Measurements from ENCODE around the genes THEM4, SPRR4 and LELP1.

GRCh38 chr1:151519984-151520701, 9.0 kb downstream of the CGN start:
- PRO-cap = no peak

GRCh38 chr1:151526627-151527207, 13.4 kb upstream of the TUFT1 start:
- PRO-cap = no peak

DNA sequence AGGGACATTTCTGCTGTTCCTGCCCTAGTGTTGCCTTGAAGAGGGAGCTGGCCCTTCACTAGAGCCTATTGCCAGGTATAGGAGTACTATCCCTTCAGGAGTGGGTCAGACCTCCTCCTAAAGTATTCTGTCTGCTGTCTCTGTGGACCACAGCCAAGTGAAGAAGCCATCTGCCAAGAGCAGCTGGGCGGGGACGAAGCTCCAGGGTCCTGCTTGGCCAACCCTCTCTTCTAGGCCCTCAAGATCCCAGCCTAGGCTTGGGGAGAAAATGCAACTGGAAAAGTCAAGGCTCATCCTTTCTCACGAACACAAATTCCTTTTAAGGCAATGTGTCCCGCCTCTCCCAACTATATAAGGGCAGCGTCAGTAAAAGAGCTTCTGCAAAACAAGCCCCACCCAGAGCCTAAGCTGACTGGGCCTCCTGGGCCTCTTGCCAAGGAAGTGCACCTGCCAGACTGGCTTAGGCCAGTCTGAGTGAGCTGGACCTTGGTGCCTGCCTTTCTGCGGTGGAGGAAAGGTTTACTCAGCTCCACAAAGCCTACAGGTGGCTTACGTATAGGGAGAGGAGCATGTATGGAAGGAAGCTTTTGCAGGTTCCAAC, 631 bp upstream of the TUFT1 start:
- PRO-cap = bidirectional peak, plus-strand start at position 468 of the sequence, minus-strand start at position 232 of the sequence

DNA sequence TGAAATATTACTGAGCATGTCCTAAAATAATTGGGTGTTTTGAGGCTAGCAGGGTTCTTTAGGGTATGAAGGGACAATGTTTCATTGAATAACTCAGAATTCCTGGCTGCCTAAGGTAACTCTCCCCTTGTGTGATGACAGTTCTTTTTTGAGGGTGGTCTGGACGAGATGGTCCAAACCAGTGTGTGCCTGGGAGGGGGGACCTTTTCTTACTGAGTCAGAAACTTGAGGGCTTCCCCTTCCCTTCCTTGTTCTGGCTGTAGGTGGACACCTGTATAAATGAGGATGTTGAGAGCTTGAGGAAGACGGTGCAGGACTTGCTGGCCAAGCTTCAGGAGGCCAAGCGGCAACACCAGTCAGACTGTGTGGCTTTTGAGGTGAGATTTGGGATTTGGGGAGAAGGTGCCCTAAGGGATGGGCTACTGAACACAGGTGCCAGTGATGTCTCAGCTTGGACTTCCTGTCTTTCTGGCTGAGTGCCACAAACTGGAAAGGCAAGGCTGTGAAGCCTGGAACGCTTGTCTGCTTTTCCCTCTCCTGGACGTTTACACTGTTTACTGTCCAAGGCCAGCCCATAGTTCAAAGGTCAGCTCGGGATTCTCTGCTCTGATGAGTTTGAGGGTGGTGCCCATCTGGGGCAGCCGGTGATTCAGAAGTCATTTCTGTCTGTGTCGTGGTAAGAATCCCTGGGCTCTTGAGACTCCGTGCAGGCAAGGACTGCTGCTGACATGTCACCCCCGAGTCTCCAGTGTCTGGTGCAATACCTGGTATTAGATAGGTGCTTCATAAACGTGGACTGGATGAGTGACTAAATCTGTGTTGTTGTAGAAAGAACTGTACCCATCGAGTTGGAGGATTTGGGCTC, 29.5 kb downstream of the TUFT1 start:
- PRO-cap = no peak

GRCh38 chr1:151733033-151733674, 11.8 kb downstream of the RIIAD1 start:
- PRO-cap = no peak

DNA sequence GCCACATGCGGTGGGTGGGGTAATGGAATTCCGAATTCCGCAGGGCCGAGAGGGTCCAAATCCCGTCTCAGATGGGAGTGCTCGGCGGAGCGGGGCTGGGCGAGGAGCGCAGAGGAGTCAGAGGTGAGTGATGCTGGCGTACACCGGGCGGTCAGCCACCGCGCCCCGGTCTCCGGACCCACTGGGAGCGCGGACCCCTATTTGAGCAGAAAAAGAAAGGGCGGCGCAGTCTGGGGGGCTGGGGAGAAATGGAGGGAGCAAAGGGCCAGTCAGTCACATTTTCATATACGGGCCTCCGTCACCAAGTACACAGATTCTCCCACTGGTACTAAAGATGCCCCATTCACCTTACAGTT, 659 bp downstream of the C2CD4D start:
- PRO-cap = no peak

DNA sequence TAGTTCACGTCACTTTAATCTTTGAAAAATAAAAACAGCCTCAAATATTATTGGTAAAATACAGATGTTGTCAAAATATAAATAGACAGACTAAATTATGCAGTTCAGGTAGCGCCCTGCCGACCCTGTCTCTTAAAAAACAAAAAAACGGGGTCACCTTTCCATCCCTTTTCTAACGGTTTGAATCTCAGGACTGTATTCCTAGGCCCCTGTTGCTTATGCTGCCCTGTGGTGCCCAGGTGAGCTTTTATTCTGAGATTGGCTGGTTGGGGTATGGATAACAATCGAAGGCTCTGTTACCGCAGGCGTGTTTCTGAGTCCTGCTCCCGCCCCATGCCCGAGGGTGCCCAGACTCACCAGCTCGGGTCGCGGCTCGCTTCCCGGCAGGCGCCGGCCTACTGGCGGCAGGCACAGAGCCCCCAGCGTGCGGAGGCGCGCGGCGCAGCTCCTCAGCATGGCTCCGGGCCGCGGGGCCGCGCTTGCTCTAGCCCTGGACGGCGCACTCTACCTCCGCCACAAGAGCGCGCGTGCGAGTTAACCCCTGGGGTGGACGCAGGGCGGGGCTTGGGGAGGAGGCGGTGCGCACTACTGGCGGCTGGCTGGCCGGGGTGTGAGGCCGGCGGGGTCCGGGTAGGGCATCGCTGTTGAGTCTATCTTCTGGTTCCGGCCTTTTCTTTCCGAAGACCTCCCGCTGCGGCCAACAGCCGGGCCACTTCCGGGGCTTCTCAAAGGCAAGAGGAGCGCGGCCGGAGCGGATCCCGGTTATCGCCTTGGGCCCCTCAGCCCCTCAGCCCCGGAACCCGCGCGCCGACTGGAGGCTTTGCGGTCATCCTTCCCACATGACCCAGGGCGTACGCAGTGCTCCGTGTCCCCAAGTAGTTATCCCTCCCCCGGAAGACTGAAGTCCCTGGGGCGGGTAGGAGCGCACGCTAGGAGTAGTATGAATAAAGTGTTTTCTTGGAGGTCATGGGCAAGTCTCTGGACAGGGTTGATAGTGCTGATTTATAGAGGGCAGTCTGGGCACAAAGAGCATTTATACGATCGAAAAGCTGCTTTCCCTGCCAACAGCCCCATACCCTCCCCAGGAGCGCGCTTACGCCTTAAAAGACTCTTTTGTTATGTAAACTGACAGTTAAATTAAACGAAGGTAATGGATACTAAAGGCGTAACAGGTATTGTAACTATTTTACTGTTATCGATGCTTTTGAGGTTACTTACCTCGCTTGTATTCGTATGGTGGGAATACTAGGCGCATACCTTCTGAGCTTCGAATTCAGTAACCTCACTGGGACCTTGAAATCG, at the start of gene THEM4:
Gene THEM4, minus strand, starts transcription at position 509 of the 1,302 bp plus-strand sequence.
- PRO-cap = bidirectional peak, plus-strand start at position 613 of the sequence, minus-strand start at position 506 of the sequence; bidirectional peak, plus-strand start at position 901 of the sequence, minus-strand start at position 841 of the sequence

DNA sequence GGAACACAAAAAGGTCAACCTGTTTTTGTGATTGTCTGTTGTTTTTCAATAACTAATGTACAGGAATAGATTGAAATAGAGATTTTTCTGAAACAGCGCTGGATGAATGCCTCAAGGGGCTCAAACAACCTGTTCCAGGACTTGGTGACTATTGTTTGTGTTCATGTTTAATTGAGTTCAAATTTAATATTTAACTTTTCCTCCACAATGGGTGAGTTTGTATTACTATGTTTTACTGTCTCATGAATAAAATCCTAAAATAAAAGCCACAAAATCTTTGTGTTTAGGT, 40.0 kb downstream of the S100A10 start:
- PRO-cap = no peak

DNA sequence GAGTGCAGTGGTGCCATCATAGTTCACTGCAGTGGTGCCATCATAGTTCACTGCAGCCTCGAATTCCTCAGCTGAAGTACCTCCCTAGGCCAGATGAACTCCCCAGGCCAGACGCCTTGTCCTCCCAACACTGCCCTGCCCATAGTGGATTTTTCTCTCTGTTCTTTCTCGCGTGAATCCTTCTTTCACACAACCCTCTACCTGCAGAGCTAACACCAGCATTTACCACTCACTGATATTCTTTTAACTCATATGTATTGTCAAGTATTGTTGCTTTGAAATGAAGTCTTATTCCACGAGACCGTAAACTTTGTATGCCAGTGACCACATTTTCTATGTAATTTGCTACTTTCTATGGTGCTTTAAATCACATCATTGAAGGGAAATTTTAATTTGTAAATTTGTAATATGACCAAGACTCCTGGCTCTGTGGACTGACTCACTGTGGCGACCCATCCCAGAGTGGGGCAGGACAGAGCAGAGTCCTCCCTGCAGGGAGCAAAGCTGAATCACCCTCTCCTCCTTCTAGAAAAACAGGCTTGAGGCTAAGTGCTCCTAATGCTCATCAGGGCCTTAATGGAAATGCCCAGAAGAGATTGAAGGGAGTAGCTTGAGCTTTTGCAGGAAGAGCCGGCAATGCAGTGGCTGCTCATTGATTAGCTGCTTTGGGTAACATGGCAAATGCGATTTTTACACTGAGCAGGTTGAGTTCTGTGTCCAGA, 17.0 kb downstream of the S100A10 start:
- PRO-cap = no peak

GRCh38 chr1:151990830-151991423, 2.7 kb downstream of the S100A10 start:
- PRO-cap = no peak

DNA sequence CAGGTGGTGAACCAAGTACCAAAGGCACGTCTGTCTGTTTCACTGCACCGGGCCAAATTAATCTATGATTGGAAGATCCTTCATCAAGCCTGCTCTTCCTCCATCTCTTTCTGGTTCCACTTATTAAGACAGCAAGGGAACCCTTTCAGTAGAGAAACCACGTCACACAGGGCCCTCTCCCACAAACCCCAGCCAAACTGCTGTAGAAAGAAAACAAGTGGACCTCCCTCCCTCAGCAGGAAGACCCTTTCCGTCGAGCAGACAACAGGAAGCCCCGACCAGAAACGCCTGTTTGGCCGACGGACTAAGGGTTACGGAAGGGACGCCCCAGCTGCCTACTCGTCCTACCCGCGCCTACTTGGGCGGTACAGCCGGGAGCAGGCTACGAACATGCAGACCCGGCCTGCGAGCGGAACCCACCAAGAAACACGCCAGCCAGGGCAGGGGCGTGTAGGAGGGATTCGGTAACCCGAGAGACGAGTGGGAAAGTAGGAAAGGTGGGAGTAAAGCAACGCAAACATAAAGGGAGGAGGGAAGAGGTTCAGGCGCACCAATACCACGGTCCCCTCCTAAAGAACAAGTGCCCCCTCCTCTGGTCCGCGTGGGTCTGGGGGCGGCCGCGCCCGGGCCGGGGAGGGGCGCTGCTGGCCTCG, 602 bp downstream of the S100A10 start:
- PRO-cap = bidirectional peak, plus-strand start at position 307 of the sequence, minus-strand start at position 112 of the sequence

GRCh38 chr1:151994202-151994342, 413 bp upstream of the S100A10 start:
- PRO-cap = no peak

GRCh38 chr1:152107824-152108489, 7.3 kb downstream of the TCHH start:
- PRO-cap = no peak

DNA sequence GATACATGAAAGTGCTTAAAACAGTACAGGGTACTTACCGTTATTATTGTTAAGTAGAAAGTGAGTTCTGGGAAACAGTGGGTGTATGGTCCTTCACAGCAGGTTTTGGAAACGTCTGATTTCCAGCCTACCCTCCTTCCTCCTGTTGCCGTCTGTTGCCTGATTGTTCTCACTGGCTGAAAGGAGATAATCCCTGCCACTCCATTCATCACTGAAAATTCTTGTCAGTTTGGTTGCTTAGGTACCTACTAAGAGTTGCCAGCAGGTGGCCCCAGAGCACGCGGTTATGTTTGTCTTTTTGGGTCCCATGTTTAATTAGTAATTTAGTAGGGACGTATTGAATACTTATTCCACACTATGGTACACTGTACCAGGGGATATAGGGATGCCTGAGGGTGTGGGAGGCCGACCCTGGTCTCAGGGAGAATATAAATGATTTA, 30.7 kb upstream of the RPTN start:
- PRO-cap = no peak

- PRO-cap = no peak
Measured at GRCh38 chr1:152570614-152570962, 4.0 kb upstream of the LCE3E start.

GRCh38 chr1:152970509-152970841, at the start of gene SPRR4:
SPRR4 (plus strand) TSS chr1:152970648.
- PRO-cap = no peak

DNA sequence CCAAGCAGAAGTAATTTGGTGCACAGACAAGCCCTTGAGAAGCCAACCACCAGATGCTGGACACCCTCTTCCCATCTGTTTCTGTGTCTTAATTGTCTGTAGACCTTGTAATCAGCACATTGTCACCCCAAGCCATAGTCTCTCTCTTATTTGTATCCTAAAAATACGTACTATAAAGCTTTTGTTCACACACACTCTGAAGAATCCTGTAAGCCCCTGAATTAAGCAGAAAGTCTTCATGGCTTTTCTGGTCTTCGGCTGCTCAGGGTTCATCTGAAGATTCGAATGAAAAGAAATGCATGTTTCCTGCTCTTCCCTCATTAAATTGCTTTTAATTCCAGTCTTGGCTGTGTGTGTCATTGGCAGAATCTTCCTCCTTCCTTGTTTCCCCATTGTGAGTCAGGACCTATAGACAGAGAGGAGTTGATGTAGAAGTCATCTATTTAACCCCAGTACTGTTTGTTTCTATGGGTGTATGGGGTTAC, 2.0 kb downstream of the SPRR3 start:
- PRO-cap = no peak

DNA sequence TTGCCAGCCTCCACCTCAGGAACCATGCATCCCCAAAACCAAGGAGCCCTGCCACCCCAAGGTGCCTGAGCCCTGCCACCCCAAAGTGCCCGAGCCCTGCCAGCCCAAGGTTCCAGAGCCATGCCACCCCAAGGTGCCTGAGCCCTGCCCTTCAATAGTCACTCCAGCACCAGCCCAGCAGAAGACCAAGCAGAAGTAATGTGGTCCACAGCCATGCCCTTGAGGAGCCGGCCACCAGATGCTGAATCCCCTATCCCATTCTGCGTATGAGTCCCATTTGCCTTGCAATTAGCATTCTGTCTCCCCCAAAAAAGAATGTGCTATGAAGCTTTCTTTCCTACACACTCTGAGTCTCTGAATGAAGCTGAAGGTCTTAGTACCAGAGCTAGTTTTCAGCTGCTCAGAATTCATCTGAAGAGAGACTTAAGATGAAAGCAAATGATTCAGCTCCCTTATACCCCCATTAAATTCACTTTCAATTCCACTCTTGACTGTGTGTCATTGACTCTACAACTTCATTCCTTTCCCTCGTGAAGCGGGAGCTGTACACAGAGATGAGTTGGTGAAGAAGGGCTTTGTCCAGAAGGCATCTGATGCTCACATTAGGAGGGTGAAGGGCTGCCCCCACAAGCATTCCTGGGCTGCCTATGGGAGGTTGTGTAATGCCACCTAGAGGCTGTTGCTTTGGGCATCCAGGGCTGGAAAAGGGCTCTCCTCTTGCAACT, 1.6 kb downstream of the SPRR1B start:
- PRO-cap = no peak

DNA sequence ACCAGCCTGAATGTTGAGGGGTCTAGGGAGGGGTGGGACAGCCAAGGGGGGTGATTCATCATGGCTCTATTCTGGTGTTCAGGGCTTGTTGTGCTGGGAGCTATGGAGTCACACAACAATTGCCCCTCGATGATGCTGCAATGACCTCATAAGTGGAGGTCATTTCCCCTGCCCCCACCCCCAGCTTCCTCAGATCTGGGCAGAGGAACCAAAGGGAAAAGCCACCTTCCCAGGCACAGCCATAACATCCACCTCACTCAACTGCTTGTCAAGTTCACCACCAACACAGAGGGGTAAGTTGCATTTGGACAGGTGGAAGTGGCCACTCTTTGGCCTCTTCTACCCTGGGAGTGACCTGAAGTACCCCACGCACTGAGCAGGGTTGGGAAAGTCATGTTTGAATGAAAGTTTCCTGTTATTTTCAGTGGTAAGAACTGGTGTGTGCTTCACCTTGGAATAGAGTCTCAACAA, at the start of gene LELP1:
Gene LELP1, plus strand, starts transcription at position 192 of the 471 bp plus-strand sequence.
- PRO-cap = no peak

DNA sequence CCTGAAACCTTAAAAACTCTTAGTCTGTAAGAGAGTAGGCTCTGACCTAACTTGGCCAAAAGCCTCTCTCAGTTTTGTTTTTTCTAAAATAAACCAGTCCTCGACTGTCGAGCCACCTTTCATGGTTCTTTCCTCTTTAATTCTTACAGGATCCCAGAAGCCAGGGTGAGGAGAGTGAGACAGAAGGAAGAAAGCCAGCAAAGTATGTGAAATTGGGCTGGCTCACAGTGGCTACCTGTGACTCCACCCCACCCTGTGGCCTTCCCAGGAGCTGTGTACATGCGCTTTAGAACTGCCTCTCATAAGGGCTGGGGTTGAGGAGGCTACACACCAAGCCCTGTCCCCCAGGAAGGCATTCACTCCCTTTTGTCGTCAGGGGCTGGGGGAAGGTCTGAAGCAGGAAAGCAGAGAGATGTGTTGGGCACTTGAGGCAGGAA, 4.5 kb downstream of the PGLYRP4 start:
- PRO-cap = no peak

All from duodenum (tissue), 1 donor.